Upper lobe of left lung (tissue), 5 donors: ENCODE measurements around a stretch of chr17.

GRCh38 chr17:57108456-57108957, 23.5 kb downstream of the AKAP1 start:
- PRO-cap, 2 experiments: peak in 1 of 2 experiments; most common plus-strand start chr17:57108710 (in 1)
- RAMPAGE, long total RNA, 4 experiments: no peak in any of the 4 experiments

GRCh38 chr17:57110884-57111519, 26.0 kb downstream of the AKAP1 start:
- PRO-cap, 2 experiments: no peak in any of the 2 experiments
- RAMPAGE, long total RNA, 4 experiments: no peak in any of the 4 experiments

- PRO-cap, 2 experiments: no peak in any of the 2 experiments
- RAMPAGE, long total RNA, 4 experiments: no peak in any of the 4 experiments
Measured at GRCh38 chr17:57372081-57372456, 115.7 kb downstream of the MSI2 start.

DNA sequence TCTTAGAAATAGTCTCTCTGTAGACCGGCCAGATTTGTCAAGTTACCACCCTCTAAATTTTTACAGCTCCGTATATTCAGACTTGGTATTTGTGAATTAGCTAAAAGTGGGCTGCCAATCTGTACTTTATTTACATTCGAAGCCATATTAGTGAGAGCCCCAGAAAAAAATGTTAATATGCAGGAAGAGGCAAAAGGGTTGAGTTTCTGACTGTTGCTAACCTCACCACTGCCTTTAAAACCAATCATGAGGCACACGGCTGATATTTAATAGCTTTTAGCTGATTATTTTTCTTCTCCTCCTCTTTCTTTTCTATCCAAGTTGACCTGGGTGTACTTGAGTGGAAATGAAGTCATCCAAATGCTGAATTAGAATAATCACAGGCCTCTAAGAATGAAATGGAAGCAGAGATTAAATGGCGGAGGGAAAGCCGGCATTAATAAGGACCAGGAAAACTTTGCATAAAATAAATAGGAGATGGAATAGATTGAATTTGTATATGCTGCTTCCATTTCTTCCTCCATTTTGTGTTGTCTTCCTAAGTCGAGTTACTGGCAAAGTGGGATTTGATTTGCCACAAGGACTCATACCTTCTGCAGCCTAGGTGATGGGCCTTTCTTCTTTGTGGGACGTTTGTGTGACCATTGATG, 152.8 kb downstream of the MSI2 start:
- PRO-cap, 2 experiments: no peak in any of the 2 experiments
- RAMPAGE, long total RNA, 4 experiments: no peak in any of the 4 experiments

- PRO-cap, 2 experiments: peak in 1 of 2 experiments; most common minus-strand start chr17:57443340 (in 1)
- RAMPAGE, long total RNA, 4 experiments: no peak in any of the 4 experiments
Measured at GRCh38 chr17:57442829-57443616, 186.7 kb downstream of the MSI2 start.

DNA sequence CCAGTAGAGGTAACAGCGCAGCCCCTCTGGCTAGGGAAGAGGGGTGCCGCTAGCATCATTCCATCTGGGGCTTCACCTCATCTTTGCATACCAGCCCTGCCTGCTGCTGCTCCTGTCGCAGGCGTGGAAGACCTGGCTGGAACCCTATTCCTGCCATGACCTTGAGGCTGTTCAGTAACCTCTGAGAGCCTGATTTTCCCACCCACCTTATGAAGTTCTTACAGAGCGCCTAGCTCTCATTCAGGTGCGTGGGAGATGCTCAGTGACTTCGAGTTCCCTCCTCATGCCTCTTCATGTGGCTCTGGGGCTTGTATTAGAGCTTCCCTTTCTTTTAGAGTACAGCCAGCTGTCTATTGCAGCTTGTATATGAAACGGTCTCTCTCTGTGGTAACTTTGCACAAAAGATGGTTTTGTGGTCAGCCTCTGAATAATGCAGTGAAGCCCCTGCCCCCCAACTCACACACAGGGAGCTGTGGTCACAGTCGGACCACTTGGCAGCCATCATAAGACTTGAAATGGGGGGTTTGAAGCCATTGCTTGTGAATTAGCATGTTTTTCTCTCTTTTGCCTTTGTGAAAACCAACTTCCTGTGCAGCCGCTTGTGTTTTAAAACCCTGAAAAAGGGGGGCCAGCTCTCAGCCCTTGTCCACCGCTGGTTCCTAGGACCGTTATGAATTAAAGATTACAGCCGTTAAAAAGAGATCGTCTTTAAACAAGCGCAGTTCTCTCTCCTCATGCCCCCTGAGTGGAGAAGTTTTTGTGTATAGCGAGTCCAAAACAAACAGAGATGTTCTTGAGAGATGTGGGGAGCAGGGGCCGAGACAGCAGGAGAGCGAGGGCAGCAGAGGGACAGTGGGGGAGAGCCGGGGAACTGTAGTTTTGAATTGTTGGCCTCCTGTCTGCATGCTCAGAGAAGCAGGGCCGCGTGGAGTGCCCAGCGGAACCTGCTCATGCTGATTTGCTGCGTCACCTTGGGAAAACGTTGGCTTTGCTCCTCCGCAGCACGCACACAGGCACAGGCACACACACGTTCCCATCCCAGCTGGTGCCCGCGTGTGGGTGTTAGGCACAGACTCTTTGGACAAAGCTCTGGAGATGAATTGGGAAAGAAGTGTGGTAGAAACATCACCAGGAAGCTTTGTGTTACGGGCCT, 198.9 kb downstream of the MSI2 start:
- PRO-cap, 2 experiments: no peak in any of the 2 experiments
- RAMPAGE, long total RNA, 4 experiments: no peak in any of the 4 experiments

- PRO-cap, 2 experiments: no peak in any of the 2 experiments
- RAMPAGE, long total RNA, 4 experiments: no peak in any of the 4 experiments
Measured at GRCh38 chr17:57603431-57603966, 141.6 kb downstream of the CCDC182 start.

GRCh38 chr17:57675287-57675786, 69.8 kb downstream of the CCDC182 start:
- PRO-cap, 2 experiments: no peak in any of the 2 experiments
- RAMPAGE, long total RNA, 4 experiments: no peak in any of the 4 experiments

DNA sequence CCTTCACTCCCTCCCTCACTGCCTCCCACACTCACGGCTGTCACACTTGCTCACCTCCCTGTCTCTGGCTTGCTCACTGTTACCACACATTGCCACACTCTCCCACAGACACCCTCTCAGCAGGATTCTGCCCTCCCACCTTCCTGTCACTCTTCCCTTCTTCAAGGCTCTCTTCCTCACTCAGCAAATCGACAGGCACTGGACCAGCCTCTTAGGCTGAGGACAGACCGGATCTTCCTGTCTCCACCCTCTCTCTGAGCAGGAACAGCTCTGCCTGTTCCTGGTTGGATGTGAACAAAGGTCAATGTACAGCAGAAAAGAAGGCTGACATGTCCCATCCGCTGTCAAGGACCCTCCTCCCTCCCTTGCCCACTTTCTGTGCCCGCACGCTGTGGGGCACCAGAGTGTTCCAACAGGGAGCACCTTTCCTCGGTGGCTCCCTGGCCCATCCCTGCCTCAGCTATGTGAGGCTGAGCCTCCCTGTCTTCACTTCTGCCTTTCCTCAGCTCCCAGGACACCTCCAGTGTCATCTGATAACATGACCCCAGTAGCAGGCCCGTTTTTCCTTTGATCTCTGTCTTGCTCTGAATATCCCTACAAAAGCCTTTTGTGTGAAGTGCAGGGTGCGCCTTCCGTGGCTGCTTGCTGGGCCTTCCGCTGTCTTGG, 47.0 kb downstream of the CCDC182 start:
- PRO-cap, 2 experiments: no peak in any of the 2 experiments
- RAMPAGE, long total RNA, 4 experiments: no peak in any of the 4 experiments

- PRO-cap, 2 experiments: no peak in any of the 2 experiments
- RAMPAGE, long total RNA, 4 experiments: no peak in any of the 4 experiments
Measured at GRCh38 chr17:57723583-57724548, 21.2 kb downstream of the CCDC182 start.

- PRO-cap, 2 experiments: no peak in any of the 2 experiments
- RAMPAGE, long total RNA, 4 experiments: start-site peak on the minus strand in 1 of 4 experiments, at chr17:57863247-57863283 at its widest, 16 reads per replicate
Measured at GRCh38 chr17:57862855-57863357, 13.1 kb upstream of the MRPS23 start.

GRCh38 chr17:57867908-57868417, 18.1 kb upstream of the MRPS23 start:
- PRO-cap, 2 experiments: no peak in any of the 2 experiments
- RAMPAGE, long total RNA, 4 experiments: no peak in any of the 4 experiments

- PRO-cap, 2 experiments: no peak in any of the 2 experiments
- RAMPAGE, long total RNA, 4 experiments: no peak in any of the 4 experiments
Measured at GRCh38 chr17:57878947-57879489, 29.2 kb upstream of the MRPS23 start.

DNA sequence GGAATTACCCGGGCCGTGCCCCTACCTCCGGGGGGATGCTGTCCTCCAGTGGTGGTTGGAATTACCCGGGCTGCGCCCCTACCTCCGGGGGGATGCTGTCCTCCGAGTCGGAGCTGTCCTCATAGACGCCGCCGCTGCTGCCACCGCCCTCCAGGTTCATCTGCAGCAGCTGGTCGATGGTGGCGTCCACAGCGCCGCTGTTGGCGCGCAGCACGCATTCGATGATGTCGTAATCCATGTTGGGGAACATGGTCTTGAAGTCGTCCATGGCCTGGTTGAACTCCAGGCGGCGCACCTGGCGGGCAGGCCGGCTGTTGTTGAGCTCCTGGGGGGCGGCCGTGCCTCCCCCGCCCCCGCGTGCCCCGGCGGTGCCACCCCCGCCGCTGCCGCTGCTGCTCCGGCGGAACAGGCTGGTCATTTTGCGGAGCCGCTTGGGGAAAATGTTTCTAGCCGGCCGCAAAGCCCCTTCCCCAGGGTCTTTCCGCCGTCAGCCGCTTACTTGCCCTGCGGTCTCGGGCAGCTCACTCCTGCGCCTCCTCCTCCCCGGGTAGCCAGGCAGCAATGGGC, 35.4 kb upstream of the MRPS23 start:
- PRO-cap, 2 experiments: no peak in any of the 2 experiments
- RAMPAGE, long total RNA, 4 experiments: start-site peak on the minus strand in 1 of 4 experiments, centred at position 246 of the sequence, 25 reads per replicate

GRCh38 chr17:57895038-57896165, 45.6 kb upstream of the MRPS23 start:
- PRO-cap, 2 experiments: no peak in any of the 2 experiments
- RAMPAGE, long total RNA, 4 experiments: no peak in any of the 4 experiments

- PRO-cap, 2 experiments: peak in 2 of 2 experiments; most common plus-strand start chr17:57954552 (in 2); most common minus-strand start chr17:57954507 (in 1)
- RAMPAGE, long total RNA, 4 experiments: no peak in any of the 4 experiments
Measured at GRCh38 chr17:57953836-57954942, 1.0 kb downstream of the CUEDC1 start.

DNA sequence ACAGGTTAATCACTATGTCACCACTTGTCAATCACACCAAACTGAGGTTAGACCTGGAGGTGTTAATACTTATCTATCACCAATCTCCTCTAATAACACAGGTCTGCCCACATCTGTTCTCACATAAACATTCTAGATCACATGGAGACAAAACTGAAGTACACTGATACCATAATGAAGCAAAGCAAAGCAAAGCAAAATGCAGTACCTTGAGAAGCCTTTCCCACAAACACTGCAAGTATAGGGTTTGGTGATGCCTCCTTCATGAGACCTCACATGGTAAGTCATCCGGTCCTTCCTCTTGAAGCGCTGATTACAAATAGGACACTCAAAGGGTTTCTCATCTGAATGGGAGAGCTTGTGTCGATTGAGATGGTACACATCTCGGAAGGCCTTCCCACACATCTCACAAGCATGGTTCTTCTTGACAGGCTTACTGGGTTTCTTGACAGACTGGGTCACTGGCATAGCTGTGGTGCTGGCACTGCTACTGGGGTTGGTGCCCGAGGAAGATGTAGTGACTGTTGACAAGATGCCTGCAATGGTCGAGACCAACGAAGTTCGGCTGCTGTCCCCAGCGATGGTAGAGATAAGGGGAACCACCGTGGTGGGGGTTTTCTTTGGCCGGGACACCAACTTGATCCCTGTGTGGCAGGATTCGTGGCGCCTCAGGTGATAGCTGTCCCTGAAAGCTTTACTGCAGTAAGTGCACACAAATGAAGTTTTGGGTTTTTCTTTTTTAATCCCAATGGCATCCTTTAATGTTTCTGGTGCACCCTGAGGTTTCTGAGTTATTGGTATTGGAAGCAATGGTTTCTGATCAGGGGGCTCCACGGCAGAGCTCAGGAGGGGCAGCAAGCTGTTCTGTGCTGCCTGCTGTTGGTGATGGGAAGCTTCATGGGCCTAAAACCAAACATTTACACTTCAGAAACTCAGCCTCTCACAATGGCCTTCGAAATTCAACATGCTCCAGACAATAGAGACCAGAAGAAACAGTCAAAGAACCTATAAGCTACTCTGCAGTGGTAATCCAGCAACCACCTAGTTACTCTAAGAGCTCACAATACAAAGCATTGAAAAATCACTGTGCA, 5.2 kb downstream of the VEZF1 start:
- PRO-cap, 2 experiments: no peak in any of the 2 experiments
- RAMPAGE, long total RNA, 4 experiments: no peak in any of the 4 experiments

DNA sequence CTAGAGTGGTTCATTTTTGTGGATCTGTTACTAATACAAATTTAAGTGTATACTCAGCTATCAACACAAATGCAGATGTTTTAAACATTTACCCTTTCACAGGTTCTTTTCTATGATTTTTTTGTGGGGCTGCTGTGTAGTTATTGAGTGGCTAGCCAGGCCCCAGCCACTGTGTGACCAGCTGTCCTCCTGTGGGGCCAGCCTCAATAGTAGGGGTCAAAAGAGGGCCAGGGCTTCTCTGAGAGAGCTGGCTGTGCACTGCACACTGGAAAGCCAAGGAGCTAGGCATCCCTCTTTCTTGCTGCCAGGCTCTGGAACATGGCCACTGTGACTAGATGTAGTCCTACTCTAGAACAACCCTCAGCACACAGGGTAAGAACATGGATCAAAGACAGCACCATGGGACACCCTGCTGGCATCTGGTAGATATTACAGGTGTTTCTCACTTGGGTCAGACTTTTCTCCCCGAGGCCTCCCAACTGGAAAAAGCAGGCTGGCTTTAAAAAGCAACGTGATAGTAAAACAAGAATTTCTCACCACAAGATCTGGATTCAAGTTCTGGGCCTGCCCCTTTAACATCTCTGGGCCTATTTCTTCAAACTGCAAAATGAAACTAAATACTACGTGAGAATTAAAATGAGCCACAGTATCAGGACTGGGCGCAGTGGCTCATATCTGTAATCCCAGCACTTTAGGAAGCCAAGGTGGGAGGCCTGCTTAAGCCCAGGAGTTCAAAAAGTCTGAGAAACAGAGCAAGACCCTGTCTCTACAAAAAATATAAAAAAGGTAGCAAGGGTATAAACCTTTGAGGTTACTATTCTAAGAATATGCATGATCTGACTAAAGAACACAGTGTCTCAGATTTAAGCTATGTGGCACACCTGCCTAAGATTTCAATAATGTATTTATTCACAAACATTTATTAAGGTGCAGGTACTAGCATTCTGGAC, 7.4 kb upstream of the VEZF1 start:
- PRO-cap, 2 experiments: no peak in any of the 2 experiments
- RAMPAGE, long total RNA, 4 experiments: no peak in any of the 4 experiments

GRCh38 chr17:58083764-58084345, 636 bp downstream of the DYNLL2 start:
- PRO-cap, 2 experiments: peak in 2 of 2 experiments; most common plus-strand start chr17:58084112 (in 1); most common minus-strand start chr17:58083981 (in 1)
- RAMPAGE, long total RNA, 4 experiments: no peak in any of the 4 experiments

GRCh38 chr17:58085593-58086284, 2.5 kb downstream of the DYNLL2 start:
- PRO-cap, 2 experiments: no peak in any of the 2 experiments
- RAMPAGE, long total RNA, 4 experiments: no peak in any of the 4 experiments